GM06990 (cell line): ENCODE measurements around a stretch of chr15.

DNA sequence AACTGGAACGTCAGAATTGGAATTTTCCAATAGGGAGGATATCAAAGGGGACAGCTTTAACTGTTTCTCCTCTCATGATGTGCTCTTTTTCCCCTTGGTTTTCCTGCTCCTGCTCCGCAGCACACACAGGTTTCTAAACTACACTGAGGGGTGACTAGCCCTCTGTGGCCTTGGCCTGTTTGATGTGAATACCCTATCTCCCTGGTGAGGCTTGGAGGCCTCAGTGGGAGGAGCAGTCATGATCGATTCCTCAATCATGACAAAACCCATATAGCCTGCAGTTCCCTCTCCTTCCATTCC, 24.0 kb upstream of the USP3 start:
- RRBS: no CpG with 5 or more reads among the region's 3 CpGs

GRCh38 chr15:63483023-63483372, 21.4 kb upstream of the USP3 start:
- RRBS: no CpG with 5 or more reads among the region's 7 CpGs

GRCh38 chr15:63487141-63487685, 17.2 kb upstream of the USP3 start:
- RRBS: 8% methylated on average over 5 of the region's 14 CpGs

DNA sequence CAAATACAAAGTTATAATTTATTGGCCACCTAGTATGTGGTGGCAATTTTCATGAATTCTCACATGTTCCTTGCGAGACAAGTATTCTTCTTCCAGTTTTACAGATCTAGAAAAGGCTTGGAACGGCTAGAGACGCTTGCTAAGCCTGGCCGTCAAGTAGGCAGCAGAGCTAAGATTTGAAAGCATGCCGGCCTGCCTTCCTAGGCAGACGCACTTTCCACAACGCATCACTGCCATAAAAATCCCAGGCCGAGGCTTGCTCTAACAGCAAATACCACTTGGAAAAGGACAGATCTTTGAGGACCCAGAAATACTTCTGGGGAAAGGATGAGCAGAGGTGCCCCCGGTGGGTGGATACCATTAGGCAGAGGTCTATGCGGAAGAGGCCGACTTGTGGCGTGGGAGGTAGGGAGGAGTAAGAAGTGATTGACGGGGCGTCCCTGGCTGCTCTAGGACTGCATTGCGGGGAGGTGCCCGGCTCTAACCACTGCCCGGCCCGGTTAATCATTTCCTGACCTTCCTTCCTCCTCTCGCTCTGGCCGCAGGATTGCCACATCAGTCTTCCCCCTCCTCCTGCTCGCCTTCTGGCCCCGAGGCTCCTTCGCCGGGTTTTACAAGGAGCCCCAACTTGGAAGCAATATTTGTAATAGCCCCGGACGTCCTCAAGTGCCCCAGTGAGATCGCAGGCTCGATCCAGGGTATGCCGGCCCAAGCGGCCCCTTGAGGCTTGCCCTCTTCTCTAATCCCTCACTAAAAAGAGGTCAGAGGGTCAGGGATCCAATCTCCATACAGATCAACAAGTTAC, 1.3 kb upstream of the USP3 start:
- RRBS: 4% methylated on average over 11 of the region's 30 CpGs

- RRBS: no CpG with 5 or more reads among the region's 6 CpGs
Measured at GRCh38 chr15:63594493-63595776, 2.3 kb upstream of the FBXL22 start.

- RRBS: no CpG with 5 or more reads among the region's 7 CpGs
Measured at GRCh38 chr15:63596027-63596424, 1.2 kb upstream of the FBXL22 start.

DNA sequence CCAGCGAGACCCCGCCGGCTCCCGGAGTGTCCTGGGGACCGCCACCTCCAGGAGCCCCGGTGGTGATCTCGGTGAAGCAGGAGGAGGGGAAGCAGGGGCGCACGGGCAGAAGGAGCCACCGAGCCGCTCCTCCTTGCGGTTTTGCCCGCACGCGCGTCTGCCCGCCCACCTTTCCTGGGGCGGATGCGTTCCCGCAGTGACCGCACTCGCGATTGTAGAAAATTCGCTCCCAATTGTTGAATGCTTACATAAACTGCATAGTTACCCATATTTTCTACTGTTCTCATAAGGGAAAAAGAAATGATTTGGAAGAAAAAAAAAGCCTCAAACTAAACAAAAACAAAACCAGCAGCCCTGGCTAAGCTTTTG, 4.3 kb downstream of the FBXL22 start:
- RRBS: no CpG with 5 or more reads among the region's 24 CpGs

GRCh38 chr15:63712414-63713130, 115.4 kb downstream of the FBXL22 start:
- RRBS: no CpG with 5 or more reads among the region's 5 CpGs

GRCh38 chr15:63806065-63806882, 27.5 kb downstream of the HERC1 start:
- RRBS: no CpG with 5 or more reads among the region's 4 CpGs

GRCh38 chr15:63818074-63818542, 15.6 kb downstream of the HERC1 start:
- RRBS: no CpG with 5 or more reads among the region's 4 CpGs

GRCh38 chr15:63896709-63897214, 63.0 kb upstream of the HERC1 start:
- RRBS: no CpG with 5 or more reads among the region's 9 CpGs

- RRBS: no CpG with 5 or more reads among the region's 4 CpGs
Measured at GRCh38 chr15:63971288-63971951, 74.9 kb downstream of the DAPK2 start.

GRCh38 chr15:64006584-64007259, 39.6 kb downstream of the DAPK2 start:
- RRBS: no CpG with 5 or more reads among the region's 7 CpGs

GRCh38 chr15:64009052-64010335, 36.8 kb downstream of the DAPK2 start:
- RRBS: no CpG with 5 or more reads among the region's 9 CpGs

DNA sequence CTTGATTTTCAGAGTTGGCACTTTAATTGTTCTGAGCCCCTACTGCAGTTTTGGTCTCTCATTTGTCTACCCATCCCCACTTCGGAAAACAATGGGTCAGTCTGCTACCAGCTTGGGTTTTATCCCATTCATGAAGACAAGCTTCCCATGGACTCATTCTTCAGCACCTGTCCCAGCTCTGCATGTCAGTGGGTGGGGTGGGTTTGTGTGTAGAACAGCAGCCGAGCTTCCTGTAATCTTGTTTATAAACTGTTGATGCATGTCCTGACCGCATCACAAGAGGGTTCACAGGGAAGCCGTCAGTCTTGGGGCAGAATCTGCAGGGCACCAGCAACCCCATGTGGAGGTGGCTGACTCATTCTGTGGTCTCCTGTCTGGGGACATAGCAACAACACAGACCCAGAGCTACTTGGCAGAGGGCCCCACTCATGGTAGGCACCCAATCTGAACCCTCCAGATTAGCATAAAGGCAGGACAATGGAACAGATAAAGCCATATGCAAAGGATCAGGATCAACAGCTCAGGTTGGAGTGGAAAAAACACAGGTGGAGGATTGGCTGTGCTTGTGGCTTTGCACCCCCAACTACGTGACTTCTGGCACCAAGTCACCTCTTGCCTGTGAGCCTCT, 35.6 kb downstream of the DAPK2 start:
- RRBS: no CpG with 5 or more reads among the region's 5 CpGs

DNA sequence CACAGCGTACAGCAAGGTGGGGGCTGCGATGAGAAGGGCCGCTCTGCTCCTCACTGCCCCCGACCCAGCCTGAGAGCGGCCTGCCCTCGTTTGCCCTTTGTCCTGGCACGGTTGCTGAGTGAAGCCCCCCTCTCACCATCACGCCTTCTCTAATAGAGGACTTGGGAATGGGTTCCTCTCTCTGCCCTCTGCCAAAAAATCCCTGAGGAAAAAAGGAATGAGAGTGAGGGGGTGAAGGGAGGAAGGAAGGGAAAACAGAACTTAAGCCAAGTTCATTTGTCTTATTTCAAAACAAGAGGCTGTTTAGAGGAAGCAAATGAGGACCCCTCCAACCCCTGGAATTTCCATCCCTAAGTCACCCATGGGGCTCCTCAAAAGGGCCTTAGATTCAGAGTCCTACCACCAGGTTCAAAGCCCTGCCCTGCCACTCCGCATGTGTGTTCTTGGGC, 685 bp upstream of the DAPK2 start:
- RRBS: no CpG with 5 or more reads among the region's 9 CpGs

GRCh38 chr15:64156523-64157346, 5.2 kb downstream of the SNX22 start:
- RRBS: no CpG with 5 or more reads among the region's 16 CpGs

GRCh38 chr15:64163952-64164325, 1.1 kb upstream of the PPIB start:
- RRBS: no CpG with 5 or more reads among the region's 7 CpGs

DNA sequence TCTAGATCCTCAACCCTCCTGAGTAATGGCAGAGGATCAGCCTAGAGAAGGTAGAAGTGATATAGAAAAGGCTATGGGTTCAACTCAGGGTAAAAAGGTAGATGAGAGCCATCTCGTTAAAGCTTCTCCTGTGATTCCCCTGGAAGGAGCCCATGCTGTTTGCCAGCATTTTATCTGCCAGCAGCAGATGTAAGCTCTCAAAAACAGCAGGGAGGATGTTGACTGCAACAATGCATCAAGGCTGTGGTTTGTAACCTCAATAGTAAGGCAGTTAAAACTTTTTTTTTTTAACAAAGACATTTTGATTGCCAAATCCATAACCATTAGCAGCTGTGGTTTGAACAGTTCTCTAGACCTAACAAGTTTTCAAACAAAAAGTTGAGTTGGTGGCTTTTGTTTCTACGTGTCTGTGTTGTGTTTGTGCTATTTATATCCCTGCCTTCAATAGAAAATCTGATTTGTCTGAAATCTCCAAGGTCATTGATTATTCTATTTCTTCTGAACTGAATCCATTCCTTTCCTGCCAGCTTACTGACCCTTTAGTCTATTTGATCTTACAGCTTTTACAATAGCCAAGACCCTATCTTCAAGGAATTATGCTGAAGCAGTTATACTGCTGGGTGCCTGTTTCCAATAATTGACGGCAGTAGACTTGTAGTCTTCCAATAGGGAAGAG, 30.0 kb upstream of the ZNF609 start:
- RRBS: no CpG with 5 or more reads among the region's 3 CpGs

DNA sequence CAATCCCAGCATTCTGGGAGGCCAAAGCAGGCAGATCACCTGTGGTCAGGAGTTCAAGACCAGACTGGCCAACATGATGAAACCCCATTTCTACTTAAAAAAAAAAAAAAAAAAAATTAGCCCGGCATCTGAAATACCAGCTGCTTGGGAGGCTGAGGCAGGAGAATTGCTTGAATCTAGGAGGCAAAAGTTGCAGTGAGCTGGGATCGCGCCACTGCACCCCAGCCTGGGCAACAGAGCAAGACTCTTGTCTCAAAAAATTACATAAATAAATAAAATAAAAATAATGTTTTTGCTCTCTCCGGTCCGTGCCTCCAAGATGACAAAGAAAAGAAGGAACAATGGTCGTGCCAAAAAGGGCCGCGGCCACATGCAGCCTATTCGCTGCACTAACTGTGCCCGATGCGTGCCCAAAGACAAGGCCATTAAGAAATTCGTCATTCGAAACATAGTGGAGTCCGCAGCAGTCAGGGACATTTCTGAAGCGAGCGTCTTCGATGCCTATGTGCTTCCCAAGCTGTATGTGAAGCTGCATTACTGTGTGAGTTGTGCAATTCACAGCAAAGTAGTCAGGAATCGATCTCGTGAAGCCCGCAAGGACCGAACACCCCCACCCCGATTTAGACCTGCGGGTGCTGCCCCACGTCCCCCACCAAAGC, 132.4 kb downstream of the ZNF609 start:
- RRBS: no CpG with 5 or more reads among the region's 24 CpGs